A673 (cell line): Measurements from ENCODE around the genes PCDHB15, PCDHGB1, PCDHGA4 and PCDHGA8.

- PRO-cap = no peak
Measured at GRCh38 chr5:140348980-140349822, 2.8 kb upstream of the HBEGF start.

GRCh38 chr5:140557617-140558455 lies 563 bp upstream of the SRA1 start:
- PRO-cap = no peak

DNA sequence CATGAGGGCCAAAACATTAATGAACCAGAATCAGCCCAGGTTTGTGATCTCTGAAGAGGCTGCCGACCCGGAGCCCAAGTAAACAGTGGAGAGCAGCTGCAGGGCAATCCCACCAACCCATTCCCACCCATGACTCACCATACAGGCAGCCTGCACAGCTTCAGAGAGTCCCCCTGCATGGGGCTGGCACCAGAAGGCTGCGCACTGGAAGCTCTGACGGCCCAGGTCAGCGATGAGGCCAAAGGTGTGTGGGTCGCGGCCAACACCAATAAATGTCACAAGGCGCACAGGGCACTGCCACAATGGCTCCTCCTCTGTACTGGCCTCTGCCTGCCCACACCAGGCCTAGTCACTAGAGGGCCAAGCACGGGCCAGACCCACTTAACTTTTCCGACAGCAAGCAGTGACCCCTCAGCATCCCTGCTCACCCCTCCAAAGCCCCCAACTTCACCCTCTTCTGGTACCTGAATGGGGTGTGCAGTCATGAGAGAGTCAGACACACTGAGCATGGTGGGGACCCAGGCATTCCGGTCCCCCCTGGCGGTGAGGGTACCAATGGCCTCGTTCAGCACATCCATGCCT lies 3.0 kb upstream of the SRA1 start:
- PRO-cap = no peak

DNA sequence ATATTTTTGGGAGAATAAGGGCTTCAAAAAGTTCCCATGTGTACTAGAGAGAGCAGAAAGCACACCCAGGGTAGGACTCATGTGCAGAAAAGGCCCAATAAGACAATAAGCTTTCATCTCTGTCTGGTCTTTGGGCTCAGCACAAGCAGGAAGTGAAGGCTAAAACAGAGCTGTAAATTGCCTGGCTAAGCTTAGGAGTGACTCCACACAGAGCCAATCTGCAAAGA lies 12.0 kb downstream of the SLC35A4 start:
- PRO-cap = no peak

GRCh38 chr5:140631811-140632885 lies 827 bp downstream of the CD14 start:
- PRO-cap = no peak

DNA sequence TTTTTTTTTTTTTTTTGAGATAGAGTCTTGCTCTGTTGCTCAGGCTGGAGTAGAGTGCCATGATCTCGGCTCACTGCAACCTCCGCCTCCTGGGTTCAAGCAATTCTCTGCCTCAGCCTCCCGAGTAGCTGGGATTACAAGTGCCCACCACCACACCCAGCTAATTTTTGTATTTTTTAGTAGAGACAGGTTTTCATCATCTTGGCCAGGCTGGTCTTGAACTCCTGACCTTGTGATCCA lies 737 bp upstream of the CD14 start:
- PRO-cap = no peak

GRCh38 chr5:140658711-140659183 lies 6.0 kb upstream of the WDR55 start:
- PRO-cap = no peak

DNA sequence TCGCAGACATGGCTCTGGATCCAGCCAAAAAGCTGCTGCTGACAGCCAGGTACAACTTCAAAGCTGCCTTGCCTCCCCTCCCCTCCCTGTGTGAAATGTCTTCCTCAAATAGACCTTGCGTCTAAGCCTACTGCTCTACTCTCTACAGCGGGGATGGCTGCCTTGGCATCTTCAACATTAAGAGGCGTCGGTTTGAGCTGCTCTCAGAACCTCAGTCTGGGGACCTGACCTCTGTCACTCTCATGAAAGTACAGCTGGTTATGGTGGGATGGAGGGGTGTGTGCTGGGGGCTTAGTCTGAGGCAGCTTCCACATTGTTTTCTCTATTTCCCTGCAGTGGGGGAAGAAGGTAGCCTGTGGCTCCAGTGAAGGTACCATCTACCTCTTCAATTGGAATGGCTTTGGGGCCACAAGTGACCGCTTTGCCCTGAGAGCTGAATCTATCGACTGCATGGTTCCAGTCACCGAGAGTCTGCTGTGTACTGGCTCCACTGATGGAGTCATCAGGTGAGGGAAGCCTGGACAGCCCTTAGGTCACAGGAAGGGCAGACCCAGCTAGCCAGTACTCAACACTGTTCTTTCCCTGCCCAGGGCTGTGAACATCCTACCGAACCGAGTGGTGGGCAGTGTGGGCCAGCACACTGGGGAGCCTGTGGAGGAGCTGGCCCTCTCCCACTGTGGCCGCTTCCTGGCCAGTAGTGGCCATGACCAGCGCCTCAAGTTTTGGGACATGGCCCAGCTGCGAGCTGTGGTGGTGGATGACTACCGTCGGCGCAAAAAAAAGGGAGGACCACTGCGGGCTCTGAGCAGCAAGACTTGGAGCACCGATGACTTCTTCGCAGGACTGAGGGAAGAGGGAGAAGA lies 4.3 kb downstream of the WDR55 start:
- PRO-cap = no peak

- PRO-cap = no peak
Measured at GRCh38 chr5:140848856-140849088, 590 bp downstream of the PCDHA9 start.

GRCh38 chr5:141001165-141001829 lies 35.0 kb downstream of the PCDHAC2 start:
- PRO-cap = no peak

DNA sequence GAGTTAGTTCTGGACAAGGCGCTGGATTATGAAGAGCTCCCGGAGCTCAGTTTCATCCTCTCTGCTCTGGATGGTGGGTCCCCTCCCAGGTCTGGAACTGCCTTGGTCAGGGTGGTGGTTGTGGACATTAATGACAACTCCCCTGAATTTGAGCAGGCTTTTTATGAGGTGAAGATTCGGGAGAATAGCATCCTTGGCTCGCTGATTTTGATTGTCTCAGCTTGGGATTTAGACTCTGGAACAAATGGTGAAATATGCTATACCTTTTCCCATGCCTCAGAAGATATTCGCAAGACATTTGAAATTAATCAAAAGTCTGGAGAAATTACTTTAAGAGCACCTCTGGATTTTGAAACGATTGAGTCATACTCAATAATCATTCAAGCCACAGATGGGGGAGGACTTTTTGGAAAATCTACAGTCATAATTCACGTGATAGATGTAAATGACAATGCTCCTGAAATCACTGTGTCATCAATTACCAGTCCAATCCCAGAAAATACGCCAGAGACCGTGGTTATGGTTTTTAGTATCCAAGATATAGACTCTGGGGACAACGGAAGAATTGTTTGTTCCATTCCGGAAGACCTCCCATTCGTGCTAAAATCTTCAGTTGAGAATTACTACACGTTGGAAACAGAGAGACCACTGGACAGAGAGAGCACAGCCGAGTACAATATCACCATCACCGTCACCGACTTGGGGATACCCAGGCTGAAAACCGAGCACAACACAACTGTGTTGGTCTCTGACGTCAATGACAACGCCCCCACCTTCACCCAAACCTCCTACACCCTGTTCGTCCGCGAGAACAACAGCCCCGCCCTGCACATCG lies 1.1 kb downstream of the PCDHB11 start:
- PRO-cap = no peak

DNA sequence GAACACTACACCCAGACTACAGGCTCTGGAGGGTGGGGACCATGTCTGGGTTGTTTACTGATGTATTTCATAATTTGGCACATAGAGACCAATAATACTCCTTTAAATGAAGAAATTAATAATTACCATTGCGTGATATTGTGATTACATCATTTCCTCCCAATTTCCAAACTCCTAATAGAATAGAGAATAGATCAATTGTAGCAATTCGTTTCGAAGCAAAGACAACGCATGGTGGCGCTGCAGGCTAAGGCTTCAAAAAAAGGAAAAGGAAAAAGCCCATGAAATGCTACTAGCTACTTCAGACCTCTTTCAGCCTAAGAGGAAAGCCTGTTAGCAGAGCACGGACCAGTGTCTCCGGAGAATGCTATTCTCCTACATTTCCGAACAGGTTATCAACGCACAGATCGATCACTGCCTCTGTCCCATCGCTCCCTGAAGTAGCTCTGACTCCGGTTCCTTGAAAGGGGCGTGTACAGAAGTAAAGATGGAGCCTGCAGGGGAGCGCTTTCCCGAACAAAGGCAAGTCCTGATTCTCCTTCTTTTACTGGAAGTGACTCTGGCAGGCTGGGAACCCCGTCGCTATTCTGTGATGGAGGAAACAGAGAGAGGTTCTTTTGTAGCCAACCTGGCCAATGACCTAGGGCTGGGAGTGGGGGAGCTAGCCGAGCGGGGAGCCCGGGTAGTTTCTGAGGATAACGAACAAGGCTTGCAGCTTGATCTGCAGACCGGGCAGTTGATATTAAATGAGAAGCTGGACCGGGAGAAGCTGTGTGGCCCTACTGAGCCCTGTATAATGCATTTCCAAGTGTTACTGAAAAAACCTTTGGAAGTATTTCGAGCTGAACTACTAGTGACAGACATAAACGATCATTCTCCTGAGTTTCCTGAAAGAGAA lies at the start of gene PCDHB15:
TSS of gene PCDHB15 (plus strand) at position 304 of the 898 bp plus-strand sequence.
- PRO-cap = no peak

- PRO-cap = no peak
Measured at GRCh38 chr5:141318676-141319373, 1.8 kb downstream of the TAF7 start.

DNA sequence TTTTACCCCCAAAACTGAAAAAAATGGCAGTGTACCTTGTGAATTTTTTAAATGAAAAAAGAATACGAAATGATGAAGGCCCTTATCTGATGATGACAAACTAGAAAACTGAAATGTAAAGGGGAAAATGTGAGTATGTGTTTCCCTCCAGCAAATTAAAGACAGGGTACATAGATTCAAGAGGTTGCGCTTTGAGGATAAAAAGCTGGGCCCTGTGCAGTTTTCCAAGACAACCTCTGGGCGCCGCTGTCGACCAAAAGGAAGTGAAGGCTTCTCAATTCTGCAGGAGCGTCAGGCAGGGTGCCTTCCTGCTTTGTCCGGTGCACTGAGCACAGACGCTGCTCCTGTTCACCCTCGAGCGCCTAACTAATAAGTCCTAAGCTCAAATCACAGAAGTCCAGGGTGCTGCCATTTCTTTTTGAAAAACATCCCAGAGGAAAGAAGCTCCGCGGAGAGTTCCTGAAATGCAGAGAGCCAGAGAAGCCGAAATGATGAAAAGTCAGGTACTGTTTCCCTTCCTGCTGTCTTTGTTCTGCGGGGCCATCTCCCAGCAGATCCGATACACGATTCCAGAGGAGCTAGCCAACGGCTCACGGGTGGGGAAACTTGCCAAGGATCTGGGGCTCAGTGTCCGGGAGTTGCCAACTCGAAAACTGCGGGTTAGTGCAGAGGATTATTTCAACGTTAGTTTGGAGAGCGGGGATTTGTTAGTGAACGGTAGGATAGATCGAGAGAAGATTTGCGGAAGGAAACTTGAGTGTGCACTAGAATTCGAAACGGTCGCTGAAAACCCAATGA lies at the start of gene PCDHGB1:
TSS of gene PCDHGB1 (plus strand) at position 303 of the 798 bp plus-strand sequence.
- PRO-cap = unidirectional peak, plus-strand start at position 294 of the sequence; unidirectional peak, plus-strand start at position 385 of the sequence

- PRO-cap = no peak
Measured at GRCh38 chr5:141354715-141355137, at the start of gene PCDHGA4. Gene PCDHGA4 (plus strand): TSS chr5:141355021.

DNA sequence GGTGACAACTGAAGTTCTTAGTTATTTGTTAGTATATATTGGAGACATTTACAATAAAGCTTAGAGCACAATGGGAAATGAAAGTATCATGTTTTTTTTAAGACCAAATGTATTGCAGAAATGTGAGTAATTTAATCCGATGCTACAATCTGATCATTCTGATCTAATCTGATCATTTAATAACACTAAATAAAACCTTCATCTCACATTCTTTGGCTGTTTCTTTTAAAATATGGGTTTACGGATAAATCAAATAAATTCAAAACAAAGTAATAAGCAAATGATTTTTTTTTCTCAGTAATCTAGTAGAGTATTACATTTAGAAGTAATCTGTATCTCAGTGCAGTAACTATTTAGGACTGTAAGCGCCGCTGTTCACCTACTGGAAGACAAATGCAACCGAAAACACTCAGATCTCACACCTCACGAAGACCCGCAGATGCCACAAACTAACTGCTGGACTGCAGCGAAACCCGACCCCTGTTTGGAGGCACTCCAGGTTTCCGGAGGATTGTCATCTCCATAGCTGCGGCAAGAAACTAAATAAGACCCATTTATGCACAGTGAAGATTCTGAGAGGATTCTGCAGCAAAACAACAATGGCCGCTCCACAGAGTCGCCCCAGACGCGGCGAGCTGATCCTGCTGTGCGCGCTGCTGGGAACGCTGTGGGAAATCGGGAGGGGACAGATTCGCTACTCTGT lies at the start of gene PCDHGA8:
TSS of gene PCDHGA8 (plus strand) at position 419 of the 703 bp plus-strand sequence.
- PRO-cap = no peak

DNA sequence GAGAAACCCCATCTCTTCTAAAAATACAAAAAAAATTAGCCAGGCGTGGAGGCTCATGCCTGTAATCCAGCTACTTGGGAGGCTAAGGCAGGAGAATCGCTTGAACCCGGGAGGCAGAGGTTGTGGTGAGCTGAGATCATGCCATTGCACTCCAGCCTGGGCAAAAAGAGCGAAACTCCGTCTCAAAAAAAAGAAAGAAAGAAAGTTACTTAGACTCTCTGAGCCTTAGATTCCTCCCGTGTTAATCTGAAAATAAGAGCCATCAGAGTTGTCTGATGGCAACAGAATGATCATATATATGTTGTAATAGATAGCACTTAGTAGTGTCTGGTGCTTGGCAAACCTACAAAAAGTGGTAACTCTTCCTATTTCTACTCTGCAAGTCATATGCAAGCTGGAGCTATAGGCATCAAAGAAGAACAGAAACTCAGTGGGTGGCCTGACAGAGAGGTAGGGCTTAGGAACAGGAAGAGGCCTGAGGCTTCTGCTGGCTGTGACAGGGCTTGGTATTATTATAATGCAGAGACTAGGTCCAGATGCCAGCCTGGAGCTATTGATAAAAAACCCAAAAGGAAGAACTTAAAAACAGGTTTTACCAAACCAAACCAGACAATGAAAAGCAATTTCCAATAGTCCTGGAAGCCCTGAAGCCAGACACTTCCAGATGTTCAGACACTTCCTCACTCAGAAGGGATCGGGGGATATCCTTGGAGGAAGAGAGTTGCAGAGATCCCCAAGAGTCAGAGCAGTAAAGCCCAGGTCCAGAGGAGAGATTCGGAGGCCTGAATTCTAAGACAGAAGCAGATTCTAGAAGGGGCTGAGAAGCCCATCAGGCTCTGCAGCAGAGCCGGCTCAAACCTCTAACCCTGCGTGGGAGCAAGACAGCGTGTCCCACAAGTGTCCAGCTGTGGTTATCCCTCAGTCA lies 4.4 kb upstream of the DIAPH1 start:
- PRO-cap = no peak

DNA sequence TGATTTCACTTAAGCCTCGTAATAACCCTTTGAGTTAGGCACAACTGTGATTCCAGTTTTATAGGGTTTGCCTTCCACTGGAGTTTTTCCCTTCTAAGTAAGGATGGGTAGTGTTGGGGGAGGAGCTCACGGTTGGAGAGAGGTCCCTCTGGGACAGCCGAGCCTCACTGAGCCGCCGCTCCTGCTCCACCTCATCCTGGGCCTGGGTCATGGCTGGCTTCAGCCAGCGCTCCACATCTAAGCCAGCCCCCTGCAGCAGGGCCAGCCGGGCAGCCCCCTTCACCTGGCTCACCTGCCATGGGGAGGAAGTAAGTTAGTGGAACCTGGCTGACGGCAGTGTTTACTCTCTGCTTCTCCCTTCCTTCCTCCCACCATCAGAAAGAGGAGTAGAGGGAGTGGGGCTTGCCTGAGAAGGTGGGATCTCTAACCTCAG lies 5.6 kb downstream of the FCHSD1 start:
- PRO-cap = no peak

DNA sequence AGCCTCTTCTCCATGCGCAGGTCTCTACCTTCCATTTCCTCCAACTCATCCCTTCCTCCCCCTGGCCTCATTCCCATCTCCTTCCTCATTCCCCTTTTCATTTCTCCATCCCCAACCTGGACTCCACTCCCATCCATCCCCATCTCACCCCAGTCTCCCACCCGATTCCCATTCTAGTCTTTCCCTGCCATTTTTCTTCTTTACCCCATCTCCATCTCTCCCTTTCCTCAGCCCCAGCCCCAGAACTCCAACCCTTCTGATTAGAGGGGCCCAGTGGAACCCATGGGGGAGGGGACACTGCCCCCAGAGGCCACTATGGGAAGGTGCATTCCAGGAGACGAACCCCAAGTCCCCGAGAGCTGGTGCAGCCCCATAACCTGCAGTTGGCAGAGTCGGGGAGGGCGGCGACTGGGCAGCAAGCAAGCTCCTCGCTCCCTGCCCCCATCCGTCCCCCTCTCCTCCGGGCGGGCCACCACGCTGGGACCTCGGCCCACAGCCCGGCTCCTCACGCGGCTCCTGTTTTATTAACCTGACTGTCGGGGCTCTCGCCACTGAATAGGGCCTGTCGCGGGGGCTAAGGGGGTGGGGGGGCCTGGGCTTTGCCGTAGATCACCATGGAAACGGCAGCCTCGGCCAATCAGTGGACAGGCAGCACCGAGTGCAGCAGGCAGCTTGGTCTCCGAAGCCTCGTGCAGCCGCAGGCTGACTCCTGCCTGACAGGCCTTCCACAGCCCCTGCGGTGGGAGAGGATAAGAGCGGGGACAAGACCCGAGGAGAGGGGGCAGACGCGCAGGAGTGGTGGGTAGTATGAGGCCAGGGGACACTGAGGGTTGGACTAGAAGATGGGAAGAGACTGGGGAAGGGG lies 66.6 kb downstream of the PCDH1 start:
- PRO-cap = no peak

- PRO-cap = no peak
Measured at GRCh38 chr5:141957237-141958000, 583 bp downstream of the PCDH12 start.